HTR-8/SVneo (cell line): ENCODE measurements around a stretch of chr7.

- RRBS: no CpG with 5 or more reads among the region's 7 CpGs
Measured at GRCh38 chr7:128861039-128861467, 1.6 kb upstream of the ATP6V1F start.

DNA sequence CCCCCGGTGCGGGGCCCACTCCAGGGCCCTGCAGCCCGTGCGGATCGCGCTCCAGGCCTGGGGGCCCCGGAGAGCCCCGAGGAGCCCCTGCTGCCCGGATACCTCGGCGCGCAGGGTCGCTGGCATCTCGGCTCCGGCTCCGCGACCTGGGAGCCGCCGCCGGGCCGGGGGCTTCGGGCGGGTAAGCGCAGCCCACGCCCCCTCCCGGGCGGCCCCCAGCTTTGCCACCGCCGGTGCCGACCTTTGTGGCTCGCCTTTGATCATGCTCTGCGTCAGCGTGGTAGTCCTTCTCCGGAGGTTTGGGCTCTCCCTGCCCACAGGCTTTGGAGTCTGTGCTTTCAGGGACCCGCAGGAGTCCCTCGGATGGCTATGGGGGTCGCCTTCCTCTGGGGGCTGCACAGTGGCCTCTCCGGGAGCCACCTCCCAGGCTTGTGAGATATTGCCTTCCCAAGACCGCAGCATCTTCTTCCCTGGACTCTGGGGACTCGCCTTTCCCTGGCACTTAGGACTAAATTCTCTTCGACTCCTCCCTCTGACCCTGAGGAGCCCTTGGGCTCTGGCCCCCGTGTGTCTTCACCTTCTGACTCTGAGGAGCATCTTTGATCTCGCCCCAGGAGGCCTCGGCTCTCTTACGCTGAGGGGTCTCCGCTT is 3.8 kb downstream of the ATP6V1FNB start:
- RRBS: 95% methylated on average over 27 of the region's 46 CpGs

- RRBS: no CpG with 5 or more reads among the region's 16 CpGs
Measured at GRCh38 chr7:128893001-128893675, 17.4 kb downstream of the KCP start.

DNA sequence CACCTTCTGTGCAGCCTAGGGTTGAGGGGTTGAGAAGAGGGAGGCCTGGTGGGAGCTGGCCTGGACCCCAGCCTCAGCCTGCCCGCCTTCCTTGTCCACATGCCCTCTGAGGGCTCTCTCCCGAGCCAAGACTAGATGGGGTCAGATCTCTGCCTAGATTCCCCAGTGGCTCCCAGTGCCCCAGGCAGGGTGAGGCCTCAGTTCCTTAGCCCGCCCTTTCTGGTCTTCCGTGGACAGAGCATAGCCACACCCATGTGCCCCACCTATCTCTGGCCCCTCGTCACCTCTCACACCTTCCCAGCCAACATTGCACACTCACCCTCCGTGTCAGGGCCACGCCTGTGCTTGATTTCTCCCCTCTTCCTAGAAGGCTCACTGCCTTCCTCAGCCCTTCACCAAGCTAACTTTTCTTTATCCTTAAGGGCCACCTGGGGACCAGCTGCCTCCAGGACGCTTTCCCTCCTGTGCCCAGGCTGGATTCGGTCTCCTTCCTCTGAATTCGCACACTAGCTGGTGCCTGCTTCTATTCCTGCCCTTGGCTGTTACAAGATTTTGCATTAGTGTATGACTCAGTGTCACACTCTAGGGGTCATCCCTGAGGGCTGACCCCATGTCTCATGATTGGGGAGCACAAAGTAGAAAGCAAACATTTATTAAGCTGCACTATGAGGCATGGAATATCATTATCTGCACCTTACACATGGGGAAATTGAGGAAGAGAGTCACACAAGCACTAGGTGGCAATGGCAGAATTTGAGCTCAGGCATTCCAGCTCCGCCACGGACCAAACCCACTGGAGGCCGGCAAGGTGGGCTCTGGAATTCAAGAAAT is 7.4 kb downstream of the KCP start:
- RRBS: no CpG with 5 or more reads among the region's 13 CpGs

DNA sequence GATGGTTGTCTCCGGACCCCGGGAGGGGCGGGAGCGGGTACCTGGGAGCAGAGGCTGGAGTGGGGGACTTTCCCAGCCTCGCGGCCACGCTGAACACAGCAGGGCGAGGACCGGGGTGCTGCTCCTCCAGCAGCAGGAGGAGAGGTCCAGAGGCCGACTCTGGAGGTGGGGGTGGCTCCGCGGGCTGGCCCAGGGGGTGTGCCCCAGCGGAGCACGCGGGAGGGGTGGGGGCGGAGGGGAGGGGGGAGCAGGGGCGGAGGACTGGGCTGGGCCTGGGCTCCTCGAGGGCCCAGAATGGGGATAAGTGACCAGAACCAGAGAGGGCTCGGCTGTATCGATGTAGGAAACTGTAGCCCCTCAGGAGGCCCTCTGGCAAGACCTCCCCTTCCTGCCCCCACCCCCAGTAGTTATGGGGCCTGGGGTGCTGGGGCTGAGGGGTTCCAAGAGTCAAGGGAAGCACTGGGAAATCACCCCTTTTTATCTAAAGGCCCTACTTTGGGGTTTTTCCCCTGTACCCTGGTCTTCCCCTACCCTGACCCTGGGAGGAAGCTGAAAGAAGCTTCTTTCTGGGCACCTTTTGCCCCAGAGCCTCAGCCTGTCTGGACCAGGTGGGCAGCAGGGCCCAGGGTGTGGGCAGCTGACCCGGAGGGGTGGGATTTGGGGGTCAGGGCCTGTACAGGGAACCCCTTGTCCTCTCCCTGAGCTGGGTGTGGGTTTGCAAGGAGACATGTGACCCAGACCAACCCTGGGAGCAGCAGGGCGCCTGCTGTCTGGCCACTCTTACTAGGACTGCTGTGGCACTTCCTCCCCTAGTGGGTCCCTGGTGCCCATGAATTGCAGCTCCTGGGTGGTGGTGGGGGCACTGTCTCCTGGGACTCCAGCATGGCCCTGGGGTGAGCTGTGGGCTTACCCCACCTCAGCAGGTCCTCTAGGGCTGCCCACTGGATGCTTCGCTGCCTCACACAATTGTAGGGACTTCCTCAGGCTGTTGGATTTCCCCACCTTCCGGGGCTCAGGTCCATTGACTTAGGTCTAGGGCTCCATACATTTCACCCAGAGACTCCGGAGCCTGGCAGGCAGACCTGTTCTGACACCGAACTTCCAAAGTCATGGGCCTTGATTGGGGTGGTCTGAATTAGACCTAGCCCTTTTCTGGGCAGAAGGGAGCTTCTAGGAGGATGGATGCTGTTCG is 1.5 kb downstream of the IRF5 start:
- RRBS: 35% methylated on average over 4 of the region's 27 CpGs

GRCh38 chr7:128947158-128947643 is 9.5 kb downstream of the IRF5 start:
- RRBS: no CpG with 5 or more reads among the region's 13 CpGs

GRCh38 chr7:129144870-129145652 is 554 bp downstream of the TSPAN33 start:
- RRBS: 12% methylated on average over 19 of the region's 51 CpGs

DNA sequence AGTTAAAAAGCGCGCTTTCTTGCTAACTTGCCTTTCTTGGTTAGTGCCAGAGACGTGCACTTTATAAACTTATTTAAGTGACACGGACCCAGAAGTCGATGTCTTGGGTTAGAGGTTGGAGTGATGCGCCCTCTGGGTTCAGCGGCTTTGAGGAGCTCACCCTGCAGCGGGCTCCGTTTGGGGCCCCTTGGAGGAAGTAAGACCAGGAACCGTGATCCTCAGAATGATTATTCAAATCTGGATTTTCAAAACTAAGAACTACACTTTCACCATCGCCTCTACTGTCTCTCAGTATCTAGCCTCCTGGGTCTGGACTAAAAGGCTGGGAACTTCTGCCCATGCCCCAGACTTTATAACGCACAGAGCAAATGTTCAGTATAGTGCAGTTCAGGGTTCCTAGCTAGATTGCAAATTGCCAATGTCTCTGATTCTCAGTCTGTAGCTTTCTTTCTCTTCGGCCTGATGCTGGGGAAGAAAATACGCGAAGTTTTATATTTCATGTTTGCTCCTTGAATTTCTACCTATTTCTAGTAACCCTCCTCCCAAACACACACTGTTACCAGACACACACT is 18.6 kb upstream of the SMO start:
- RRBS: no CpG with 5 or more reads among the region's 15 CpGs

DNA sequence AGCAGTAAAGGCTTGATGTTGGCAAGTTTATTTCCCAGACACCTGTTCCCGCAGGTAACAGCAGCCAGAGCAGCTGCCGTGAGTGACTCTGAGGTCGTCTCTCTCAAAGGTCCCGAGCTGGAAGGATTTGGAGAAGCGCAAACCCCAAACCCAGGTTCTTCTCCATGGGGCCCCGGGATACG is 490 bp upstream of the SMO start:
- RRBS: no CpG with 5 or more reads among the region's 7 CpGs

GRCh38 chr7:129315557-129316402 is 91.0 kb downstream of the AHCYL2 start:
- RRBS: no CpG with 5 or more reads among the region's 6 CpGs

DNA sequence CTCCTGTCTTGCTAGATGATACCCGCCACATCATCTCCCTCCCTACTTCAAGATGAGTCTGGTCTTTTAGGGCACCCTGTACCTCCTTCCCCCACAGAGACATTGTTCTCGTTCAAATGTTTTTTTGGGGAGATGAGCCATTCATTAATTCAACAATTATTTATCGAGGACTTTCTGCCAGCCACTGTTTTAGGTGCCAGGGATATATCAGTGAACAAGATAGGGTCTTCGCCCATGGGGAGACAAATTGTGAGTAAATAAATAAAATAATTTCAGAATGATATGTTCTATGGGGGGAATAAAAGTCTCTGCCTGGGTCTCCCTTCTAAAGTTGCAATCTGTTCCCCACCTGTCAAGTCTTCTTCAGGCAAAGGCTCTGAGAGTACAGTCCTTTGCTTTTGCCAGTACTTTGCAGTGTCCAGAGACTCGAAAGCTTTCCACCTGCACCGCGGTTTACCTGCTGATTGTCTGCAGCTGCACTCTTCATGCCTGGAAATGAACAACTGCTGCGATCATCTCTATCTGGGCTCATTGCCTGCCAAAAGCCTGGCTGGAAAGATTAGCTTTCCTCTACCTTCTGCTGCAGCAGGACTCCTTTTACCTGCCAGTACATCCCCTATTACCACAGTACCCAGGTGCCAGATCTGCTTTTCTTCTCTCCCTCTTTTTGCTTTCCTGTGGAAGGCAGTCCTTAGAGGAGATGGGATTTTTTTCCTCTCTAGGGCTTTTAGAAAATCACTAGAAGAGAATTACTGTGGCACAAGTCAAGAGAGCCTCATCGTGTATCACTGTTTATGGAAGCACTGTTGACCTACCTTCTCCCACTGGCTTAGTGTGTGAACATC is 2.0 kb downstream of the STRIP2 start:
- RRBS: no CpG with 5 or more reads among the region's 9 CpGs

DNA sequence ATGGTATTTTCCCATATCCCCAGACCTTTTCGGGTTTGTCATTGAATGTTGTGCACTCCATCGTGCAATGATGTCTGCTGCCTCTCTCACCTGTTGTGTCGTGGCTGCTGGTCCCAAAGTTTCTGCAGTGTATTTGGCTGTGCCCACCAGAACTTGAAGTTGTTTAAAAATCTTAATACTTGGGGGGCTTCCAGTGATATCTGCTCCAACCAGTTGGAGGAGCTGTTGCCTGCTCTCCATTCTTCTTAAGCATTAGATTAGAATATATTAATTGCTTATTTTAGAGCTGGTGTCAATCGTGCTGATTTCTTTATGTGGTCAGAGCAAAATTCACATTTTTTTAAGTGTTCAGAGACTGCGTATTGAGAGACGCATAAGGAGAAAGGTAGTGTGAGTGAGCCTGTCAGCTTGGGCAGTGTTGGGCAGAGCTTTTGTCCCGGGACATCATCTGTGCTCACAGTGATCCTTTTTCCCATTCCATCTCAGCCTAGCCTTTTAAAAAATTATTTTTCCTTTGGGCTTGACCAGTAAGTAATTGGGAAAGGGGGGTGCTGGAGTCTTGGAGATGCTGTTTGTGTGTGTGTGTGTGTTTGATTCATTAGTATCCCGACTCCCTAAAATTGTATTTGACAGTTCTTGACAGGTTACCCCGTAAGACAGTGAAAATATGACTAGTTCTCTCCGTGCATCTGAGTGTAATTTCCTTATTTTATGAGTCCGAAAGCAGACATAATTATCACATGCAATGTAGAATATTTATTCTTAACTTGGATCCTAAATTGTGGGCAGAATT is 1.4 kb downstream of the NRF1 start:
- RRBS: no CpG with 5 or more reads among the region's 11 CpGs

DNA sequence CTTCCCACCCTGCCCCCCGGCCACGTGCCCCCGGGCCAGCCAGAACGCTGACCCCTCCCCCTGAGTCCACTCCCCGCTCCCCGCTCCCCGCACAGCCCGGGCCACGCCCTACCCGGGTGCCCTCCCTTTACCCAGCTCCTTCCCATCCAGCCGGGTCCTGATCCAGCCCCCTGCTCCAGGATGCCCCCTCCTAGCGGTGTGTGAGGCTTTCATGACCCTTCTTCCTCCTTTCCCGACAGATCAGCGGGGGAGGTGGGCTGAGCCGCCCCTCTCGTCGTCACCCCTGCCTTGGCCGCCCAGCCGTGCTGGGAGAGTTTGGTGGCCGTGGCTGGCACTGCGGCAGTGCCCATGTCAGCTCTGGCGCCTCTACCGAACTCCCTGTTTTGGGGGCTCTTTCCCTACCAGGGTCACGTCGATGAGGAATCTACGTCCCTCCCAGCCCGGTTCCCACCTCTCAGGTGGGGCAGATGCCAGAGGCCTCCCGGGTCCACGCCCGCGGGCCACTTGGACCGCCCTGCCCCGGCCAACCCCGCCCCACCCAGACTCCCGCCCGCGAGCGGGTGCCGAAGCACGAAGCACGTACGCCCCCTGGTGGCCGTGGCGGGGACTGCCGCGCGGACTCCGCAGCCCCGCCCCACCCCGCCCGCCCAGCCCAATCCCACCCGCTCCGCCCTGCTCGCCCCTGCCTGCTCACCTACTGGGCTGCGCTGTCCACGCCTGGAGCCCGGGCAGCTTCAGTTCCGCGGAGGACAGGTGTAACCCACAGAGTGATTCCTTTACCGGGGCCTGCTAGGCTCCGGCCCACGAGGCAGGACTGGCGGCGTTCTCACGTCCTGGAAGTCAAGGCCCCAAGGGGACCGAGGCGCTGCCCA is 127.2 kb downstream of the UBE2H start:
- RRBS: 16% methylated on average over 13 of the region's 67 CpGs

- RRBS: no CpG with 5 or more reads among the region's 15 CpGs
Measured at GRCh38 chr7:129833225-129834314, 119.2 kb downstream of the UBE2H start.

DNA sequence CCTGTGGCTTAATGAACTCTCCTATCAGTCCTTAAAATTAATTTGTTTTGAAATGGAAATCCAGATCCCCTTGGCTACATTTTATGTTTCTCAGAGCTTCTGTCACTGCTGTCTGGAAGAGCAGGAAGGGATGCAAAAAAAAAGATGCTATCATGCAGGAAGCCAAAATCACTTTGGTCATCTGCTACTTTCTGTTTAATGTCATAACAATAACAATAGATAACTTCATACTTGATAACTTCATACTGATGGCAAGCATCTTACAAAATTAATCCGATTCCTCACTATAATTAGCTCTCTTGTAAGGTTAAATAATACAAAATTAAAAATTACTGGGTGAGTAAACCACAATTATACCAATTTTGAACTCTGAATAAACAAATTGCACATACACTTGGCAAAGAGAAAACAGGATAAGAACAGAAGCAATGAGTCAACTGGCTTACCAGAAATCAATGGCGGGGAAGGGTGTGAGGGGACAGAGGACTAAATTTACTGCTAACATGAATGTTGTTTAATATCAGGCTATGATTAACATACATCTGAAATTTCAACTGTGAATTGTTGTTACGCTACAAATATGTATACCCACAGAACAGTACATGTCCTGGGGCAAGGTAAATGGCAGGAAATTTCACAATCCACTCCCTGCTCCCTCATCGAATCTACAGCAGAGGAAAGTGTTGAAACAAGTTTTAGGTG is 99.3 kb downstream of the UBE2H start:
- RRBS: no CpG with 5 or more reads among the region's 4 CpGs

- RRBS: 100% methylated on average over 1 of the region's 14 CpGs
Measured at GRCh38 chr7:130008600-130009462, 42.3 kb downstream of the ZC3HC1 start.

DNA sequence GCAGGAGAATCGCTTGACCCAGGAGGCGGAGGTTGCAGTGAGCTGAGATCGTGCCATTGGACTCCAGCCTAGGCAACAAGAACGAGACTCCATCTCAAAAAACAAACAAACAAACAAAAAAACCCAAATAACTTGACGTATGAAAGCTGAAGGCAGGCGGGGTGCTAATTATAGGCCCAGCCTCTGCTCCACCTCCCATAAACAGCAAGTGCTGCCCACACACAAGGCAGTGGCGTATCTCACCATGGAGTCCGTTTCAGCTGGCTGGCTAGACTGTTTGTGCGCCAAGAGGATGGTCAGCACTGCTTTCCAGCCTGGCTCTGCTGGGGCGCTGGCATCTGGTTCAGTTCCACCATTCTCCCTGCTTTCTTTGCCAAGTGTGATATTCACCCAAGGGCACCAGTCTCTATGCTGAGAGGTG is 29.1 kb downstream of the ZC3HC1 start:
- RRBS: no CpG with 5 or more reads among the region's 10 CpGs

GRCh38 chr7:130133370-130134518 is 63.4 kb downstream of the KLHDC10 start:
- RRBS: no CpG with 5 or more reads among the region's 6 CpGs

GRCh38 chr7:130144244-130144884 is 60.8 kb downstream of the TMEM209 start:
- RRBS: no CpG with 5 or more reads among the region's 8 CpGs

GRCh38 chr7:130178318-130178564 is 27.0 kb downstream of the TMEM209 start:
- RRBS: no CpG with 5 or more reads among the region's 3 CpGs